Parietal lobe (tissue), 2 donors: ENCODE measurements around a stretch of chr3.

DNA sequence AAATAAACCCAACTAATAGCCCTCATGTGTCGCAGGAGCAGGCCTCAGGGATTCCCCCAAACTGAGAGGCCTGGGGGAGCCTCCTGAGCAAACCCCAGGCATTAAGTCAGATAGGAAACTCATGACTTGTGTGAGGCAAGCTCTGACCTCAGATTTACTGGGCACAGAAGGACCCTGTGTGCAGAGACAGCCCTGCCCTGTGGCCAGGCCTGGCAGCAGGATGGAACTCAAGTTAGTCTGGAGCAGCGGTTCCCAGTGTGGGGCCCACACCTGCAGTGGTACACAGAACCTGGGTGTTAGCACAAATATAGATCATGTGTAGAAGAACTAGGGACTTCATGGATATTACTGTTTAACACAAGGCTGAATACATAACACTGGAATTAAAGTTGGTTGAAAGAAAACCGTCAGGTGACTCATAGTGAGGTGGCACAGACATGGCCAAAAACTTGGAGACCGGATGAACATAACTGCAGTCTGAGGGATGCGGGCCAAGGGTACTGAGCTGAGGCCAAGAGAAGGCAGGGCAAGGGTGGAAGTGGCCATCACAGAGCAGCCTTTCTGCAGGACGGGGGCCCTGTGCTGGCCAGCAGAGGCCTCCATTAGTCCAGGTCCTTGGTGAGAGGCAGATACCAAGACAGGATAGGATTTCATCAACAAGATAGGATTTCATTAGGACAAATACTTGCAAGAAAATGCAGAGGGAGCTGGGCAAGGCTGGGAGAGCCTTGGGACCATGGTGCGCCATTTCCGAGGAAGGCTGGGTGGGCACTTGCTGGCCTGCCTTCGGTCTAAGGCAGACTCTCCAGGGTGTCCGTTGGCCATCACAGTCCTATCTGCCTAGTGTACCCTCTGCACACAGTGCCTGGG, 40.9 kb downstream of the IRAK2 start:
- RAMPAGE, long total RNA = no peak

DNA sequence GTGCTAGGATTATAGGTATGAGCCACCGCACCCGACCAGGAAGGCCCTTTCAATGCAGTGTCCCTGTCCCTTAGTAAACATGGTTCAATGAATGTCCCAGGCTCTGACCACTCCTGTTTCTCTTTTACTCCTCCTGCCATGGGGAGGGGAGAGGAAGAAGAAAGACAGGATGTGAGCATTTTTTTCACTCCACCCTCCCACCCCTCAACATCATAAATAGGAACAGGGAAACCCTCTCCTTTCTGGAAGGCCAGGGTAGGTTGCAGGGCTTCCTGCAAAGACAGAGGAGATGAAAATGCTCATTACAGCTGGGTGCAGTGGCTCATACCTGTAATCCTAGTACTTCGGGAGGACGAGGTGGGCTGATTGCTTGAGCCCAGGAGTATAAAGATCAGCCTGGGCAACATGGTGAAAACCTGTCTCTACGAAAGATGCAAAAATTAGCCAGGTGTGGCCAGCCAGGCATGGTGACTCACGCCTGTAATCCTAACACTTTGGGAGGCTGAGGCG, 7.4 kb upstream of the TATDN2 start:
- RAMPAGE, long total RNA = no peak

DNA sequence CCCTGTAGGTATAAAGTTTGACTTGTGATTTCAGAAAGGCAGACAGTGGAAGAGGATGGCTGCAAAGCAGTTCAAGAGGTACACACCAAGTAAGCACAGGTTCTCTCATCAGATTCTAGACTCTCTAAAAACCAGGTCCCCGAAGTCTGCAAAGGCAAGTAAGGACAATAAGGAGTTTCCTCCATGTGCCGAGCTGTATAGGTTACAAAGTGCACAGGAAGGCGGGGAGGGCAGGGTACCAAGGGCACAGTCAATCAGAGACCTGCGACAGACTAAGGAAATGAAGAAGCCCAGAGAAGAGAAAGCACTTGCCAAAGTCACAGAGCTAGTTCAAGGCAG, 1.8 kb downstream of the SEC13 start:
- RAMPAGE, long total RNA = no peak

DNA sequence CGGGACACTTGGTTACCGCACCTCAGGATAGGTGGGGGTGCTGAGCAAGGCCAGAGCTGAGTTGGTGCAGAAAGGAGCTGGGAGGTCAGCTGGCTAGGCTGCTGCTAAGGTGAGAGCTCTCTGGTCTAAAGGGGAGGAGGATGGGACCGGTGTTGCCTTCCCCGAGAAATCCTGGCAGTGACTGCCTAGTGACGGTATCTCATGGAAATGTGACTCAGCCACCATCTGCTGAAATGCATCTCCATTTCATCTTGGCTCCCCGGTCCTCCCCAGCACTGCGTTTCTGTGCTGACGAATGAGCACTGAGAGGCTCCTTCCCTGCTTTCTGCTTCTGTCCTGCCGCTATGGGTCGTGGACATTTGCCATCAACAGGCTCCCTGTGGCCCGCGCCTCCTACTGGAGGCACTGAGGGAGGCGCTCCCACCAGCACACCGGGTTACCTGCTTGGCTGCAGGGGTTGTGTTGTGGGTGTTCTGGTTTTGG, 13.5 kb upstream of the SEC13 start:
- RAMPAGE, long total RNA = no peak

- RAMPAGE, long total RNA = no peak
These were observed 31.1 kb downstream of the ATP2B2 start for GRCh38 chr3:10474260-10474795.

DNA sequence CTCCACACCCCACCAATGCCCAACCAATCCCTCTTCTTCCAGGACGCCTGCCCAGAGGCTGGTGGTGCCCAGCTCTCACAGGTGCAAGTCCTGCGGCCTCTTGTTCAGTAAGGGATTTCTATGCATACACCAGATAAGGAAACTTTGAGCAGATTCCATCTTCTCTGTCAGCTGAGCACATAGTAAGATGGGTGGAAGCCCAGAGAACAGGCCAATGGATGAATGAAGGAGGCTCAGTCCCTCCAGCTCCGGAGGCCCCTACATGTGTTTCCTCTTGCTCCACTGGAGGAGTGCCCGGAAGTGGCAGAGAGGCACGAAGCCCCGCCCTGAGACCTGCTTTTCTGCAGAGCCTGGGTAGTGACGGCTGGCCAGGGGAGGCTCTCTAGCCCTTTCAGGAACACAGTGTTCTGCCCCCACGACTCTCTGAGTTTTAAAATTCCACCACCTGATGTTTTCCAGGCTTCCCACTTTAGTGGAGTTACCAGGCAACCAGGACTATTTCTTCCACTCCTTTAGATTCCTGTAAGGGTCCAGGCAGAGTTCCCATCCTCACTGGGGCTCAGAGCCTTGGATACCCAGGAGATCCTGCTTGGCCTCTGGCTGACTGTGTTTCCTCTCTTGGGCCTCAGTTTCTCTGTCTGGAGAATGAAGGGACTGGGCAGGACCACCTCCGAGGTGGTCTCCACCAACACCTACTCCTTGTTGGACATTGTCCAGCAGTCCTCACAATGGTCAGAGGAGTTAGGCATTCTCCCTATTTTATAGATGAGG, 149.4 kb upstream of the SLC6A11 start:
- RAMPAGE, long total RNA = no peak

- RAMPAGE, long total RNA = no peak
These were observed 234 bp downstream of the SLC6A1 start for GRCh38 chr3:10992840-10993123.

DNA sequence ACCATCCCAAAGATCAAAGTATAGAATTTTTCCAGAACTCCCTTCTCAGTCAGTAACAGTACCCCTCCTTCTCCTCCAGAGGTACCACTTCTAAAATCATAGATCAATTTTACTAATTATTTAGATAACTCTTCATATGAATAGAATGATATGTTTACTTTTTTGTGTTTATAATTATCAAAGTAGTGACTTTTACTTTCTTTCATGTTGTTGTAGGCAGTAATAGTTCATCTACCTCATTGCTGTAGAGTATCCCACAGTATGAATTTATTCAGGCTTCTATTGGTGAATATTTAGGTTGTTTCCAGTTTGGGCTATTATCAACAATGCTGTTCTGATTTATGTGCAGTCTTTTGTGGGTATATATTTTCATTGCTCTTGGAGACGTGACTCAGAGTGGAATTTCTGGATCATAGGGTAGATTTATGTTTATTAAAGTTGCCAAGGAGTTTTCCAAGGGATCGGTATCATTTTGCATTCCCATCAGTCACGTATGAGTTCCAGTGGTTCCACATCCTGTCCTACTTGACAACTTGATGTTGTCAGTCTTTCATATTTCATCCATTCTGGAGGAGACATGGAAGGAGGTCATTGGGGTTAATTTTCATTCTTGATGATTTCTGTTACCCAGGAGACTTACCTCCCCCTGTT, 8.5 kb upstream of the HRH1 start:
- RAMPAGE, long total RNA = no peak

DNA sequence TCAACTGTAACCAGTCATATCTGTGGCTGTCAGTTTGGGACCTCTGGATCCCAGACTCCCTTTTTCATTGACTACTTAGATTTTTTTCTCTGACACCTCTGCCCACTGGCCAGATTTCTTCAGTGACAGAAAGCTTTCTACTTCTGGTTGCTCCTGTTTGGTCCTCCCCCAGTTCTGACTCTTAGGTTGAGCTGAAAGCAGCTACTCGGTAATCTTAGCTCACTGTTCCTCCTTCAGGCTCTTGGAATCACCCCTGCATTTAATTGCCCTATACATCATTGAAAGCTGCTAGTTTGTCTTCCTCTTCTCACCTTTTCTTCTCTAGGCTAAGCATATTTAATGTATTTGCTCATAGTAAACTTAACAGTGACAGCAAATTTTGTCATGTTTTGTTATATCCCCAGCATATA, 1.0 kb downstream of the ATG7 start:
- RAMPAGE, long total RNA = no peak

DNA sequence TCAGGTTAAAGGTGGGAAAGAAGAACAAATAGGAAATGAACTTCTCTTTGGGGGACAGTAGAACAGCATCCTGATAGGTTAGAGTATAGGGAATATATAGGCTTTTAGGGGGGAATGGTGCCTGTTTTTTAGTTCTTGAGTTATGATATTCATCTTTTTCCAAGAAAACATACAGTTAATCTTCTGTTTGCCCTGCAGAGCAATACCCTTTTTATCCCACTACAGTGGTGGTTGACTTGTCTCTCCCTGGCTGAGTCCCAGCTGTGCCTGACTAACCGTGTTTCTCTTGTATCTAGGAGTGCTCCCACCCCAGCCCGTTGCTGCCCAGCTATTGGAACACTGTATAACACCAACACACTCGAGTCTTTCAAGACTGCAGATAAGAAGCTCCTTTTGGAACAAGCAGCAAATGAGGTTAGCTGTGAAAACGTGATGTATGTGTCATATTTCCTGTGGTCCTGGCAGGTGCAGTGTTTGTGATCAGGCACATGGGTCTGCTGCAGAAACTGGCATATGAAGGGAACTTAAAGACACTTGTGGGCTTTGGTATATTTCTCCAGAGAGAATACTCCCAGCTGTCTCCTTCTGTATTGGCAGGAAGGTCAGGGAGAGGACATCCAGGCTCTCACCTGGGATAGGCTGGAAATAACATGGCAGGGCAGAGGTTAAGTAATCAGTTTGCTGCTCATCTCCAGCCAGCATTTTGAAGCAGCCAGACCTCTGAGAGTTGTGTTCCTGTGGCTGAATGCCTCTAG, 34.6 kb downstream of the ATG7 start:
- RAMPAGE, long total RNA = no peak

- RAMPAGE, long total RNA = no peak
These were observed 35.9 kb downstream of the ATG7 start for GRCh38 chr3:11308041-11308498.

- RAMPAGE, long total RNA = no peak
These were observed 177.5 kb downstream of the VGLL4 start for GRCh38 chr3:11466108-11466713.

DNA sequence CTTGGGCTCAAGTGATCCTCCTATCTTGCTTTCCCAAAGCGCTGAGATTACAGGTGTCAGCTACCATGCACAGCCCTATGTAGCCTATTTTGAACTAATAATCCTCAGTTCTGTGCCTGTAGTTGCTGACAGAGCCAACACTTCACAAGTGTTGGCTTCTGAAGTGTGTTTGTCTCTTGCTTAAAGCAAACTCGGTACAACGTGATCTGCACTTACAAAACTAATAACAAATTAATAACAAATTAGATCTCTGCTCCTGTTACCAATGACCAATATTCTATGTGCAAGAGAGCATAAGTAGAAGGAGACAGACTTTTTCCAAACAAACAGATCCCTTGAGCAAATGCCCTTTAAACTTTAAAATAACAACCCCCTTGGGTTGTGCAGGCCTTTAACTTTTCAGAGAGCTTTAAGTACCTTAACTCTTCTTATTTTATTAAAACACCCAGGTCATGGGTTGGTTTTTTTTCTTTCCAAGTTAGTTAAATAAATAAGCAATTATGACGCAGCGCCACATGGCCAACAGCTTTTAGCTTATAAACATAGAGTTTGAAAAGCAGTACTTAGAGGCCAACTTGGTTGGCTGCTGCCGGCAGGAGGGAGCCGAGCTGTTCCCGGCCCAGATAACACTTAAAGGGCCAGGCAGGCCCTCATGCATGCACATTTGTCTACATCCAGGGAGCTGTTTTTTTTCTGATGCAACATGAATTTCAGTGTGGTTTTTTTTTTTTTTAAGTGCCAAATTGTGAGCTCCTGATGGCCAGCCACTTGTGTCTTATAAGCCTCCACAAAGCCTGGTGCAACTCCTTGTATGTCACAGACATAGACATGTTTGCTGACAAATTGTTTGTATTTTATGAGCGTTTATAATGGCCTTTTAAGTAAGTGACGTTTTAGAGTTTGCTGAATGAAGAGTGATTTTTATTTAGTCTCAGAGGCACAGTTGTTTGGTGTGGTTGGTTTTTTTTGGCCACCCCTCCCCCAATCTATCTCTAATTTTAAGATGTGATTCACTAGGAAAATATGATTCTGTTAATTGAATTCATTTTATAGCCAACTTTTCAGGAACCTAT, 134.7 kb downstream of the VGLL4 start:
- RAMPAGE, long total RNA = no peak

GRCh38 chr3:11581619-11583110, 61.5 kb downstream of the VGLL4 start:
- RAMPAGE, long total RNA = no peak

GRCh38 chr3:11614316-11614974, 29.3 kb downstream of the VGLL4 start:
- RAMPAGE, long total RNA = no peak

- RAMPAGE, long total RNA = no peak
These were observed 11.3 kb upstream of the TIMP4 start for GRCh38 chr3:12170007-12170413.

DNA sequence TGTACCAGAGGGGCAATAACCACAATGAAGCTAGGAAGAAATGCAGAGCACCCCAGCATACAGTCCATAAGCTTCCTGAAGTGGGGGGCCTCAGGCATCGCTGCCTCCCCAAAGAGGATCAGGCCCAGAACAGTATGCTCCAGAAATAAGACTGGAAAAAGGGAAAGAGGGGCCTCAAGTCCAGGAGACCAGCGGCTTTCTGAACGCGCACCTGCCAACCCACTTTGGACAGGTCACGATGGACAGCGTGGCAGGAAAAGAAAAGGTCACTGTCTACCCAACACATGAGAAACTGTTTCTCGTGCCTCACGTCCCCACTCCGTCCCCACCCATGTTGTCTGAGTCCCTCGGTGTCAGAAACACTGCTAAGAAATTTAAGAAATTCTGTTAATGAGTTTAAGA, 1.9 kb upstream of the PPARG start:
- RAMPAGE, long total RNA = no peak

- RAMPAGE, long total RNA = no peak
These were observed 21.9 kb upstream of the TSEN2 start for GRCh38 chr3:12462296-12462957.

DNA sequence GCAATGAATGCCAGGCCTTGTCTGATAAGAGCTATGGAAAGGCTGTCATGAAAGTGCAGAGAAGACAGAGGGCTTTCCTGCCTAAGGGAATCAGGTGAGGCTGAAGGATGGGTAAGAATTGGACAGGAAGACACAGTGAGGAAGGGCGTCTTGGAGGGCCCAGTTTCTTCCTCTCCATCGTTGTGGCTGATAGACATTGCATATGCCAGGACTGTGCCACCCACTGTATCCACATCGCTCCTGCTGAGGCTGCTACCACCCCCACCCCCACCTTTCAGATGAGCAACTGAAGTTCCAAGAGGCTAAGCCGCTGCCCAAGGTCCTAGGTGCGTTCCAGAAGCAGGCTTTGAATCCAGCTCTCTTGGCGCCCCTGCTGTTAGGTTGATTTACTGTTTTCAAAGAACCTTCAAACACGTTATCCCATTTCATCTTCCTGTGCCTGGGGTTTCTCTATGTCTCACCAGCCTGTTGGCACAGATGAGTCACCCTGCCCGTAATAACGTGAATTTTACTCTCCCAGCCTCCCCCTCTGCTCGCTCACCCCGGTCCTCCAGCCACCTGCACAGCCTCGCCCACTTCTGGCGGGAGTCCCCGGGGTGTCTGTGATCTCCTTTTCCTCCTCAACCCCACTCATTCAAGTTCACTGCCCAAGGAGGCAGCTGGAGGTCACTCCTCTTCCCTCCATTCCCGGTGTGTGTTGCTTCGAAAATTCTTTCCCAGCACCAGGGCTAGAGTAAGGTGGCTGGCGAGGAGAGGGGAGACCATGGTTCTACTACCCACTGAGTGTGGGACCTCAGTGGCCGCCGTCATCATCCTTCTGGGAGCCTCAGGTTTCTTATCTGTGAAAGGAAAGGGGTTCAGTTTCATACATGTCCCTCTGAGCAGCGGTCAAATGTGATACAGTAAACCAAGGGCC, 13.0 kb upstream of the TSEN2 start:
- RAMPAGE, long total RNA = no peak

DNA sequence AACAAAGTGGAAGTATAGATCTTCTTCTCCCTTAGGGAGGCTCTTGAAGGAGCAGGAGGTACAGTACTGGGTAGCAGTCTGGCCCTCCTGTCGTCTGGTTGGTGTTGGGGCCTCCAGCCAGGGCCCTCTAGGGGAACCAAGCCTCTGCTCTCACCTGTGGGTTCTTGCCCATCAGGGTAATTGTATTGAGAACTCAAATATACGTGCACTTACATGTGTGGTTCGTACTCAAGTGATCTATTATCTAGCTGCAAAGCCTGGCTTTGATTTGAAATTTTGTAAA, 25.9 kb downstream of the MKRN2 start:
- RAMPAGE, long total RNA = no peak